Vermiform appendix (tissue), 1 donor: ENCODE measurements around a stretch of chr1.

GRCh38 chr1:35894126-35894645 lies 11.2 kb downstream of the AGO1 start:
- PRO-cap = no peak

DNA sequence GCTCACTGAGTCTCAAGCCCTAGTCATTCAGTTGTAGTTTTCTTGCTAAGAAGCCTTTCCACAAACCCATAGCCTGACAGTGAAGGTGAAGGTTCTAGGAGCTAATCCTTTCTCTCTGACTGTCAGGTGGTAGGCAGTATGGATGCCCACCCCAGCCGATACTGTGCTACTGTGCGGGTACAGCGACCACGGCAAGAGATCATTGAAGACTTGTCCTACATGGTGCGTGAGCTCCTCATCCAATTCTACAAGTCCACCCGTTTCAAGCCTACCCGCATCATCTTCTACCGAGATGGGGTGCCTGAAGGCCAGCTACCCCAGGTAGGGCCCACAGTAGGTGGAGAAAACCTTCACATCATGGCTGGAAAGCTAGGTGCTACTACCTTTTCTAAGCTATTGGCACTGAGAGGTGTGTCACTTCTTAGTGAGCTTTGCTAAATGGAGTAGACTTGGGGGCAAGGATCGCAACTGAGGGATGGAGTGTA lies 15.6 kb upstream of the AGO3 start:
- PRO-cap = no peak

DNA sequence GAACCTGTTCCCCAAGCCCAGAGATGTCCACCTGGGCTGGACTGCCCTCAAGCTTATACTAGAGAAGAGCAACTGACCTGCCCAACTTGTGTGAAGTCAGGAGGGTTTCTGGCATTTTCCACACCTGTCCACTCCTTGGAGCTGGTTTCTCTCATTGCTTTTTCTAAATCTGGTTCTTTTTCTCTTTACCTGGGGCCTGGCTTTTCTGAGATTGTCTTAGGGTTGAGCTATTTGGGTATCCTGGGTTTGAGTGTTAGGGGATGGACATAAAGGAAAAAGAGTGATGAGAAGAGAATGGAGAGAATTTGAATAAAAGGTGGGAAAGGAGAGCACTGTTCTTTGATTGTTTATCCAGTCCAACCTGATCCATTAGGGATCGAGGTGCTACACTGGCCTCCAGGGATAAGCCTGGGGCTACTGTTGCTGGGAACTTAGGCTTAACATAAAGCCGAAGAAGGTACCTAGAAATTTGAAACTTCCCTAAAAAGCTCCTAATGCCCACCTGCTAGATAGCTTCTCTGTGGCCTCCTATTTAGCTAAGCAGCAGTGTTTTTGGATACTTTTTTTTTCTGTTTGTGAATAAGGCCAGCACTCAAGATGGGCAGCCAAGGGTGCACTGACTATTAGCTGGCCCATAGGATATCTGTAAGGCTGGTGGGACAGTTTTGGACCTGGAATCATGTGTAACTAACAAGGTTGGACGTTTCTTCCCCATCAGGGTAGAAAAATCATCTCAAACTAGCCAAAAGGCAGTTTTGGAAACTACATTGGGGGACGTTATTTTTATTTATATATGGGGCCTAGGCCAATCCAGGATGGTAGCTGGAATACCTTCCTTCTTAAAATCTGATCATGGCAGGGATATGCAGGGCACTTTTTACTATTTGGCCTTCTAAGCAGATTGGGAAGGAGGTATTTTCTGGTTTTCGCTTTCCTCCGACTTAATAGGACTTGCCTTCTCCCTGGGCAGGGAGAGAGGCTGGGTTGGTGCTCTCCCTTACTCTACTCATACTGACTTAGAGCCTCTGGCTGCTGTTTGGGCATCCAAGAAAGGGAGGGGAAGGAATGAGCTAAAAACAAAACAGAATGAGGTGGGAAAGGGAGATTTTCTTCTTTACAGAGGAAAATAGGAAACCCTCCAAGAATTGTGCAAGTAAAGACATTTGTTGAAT lies 7.8 kb upstream of the AGO3 start:
- PRO-cap = no peak

GRCh38 chr1:35982266-35983227 lies 51.6 kb downstream of the AGO3 start:
- PRO-cap = no peak

DNA sequence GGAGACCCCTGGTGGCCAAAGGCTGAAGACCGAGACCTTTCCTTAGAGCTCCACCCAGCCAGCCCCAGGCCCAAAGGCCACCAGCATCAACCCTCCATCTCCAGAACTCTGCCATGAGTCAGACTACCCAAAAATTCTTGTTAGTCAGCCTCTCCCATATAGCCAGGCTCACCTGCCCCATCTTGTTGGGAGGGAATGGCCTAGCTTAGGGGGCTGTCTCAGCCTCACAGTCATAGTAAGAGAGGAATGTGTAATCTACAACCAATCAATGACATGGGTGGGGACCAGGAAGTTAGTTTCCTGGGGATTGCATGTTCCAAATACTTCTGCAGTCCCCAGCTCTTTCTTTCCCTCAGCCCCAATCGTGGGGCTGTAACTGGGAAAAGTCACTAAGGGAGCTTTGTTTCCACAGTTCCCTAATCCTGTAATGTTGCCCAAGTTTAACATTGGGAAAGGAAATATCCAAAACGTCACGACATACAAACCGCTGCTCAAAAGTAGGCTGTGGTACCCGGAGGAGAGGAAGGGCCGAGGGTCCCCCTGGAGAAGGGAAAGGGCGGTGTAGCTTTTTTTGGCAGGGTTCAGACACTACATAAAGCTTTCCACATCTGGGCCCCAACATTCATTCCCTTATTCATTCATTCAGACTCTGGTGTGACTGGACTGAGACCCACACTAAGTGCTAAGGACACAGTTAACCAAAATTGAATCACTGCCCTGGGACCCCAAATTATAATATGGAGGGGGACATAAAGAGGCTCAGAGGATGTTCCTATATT lies 10.1 kb upstream of the COL8A2 start:
- PRO-cap = no peak

DNA sequence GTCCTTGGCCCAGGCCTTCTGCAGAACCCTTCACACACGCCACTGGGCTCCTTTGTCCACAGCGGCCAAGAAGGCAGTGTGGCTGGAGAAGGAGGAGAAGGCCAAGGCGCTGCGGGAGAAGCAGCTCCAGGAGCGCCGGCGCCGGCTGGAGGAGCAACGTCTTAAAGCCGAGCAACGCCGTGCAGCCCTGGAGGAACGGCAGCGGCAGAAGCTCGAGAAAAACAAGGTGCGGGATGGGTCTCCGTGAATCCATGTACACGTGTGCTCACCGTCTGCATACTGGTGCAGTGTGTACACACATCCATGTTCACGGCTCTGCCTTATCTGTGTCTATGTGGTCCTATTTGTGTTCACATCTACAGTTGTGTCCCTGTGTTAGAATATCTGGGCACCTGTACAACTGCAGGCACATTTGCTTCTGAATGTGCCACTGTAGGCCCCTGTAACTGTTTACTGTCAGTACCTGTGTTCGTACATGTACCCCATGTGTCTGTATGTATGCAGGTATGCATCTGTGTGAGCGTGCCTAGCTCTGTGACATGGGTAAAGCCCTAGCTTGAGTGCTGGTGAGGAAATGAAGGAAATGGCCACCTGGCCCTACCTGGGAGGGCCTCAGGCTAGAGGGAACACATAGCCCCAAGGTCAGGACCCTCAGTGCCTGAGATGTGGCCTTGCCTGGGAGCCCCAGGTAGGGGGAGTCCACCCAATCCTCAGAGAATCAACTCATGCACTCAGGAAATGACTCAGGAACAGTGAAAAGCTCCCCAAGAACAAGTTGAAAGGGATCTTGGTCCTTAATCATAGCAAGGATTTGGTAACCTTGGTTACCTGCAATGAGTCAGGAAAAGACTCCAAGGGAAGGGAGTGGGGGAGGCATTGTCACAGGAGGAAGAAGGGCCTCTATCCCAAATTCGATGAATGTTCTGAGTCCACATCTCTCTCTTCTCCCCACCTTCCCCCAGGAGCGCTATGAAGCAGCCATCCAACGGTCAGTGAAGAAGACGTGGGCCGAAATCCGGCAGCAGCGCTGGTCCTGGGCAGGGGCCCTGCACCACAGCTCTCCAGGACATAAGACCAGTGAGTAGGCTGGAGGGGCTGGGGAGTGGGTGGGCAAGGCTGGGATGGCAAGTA lies 16.8 kb downstream of the MAP7D1 start:
- PRO-cap = no peak

- PRO-cap = bidirectional peak, plus-strand start at chr1:36179135, minus-strand start at chr1:36179008
These were observed 22.8 kb downstream of the MAP7D1 start for GRCh38 chr1:36178361-36179479.

DNA sequence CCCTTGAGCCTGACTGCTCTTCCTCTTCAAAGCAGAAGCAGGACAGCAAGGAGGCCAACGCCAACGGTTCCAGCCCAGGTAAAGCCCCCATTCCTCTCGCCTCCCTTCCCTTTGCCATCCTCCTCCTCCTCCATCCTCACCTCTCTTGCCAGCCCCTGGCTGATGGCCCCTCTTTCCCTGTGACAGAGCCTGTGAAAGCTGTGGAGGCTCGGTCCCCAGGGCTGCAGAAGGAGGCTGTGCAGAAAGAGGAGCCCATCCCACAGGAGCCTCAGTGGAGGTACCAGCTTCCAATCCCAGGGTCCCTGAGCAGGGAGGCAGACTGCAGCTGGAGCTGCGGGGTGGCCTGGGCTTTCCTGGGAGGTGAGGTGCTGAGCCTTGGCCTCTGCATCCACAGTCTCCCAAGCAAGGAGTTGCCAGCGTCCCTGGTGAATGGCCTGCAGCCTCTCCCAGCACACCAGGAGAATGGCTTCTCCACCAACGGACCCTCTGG lies 23.6 kb downstream of the MAP7D1 start:
- PRO-cap = no peak

DNA sequence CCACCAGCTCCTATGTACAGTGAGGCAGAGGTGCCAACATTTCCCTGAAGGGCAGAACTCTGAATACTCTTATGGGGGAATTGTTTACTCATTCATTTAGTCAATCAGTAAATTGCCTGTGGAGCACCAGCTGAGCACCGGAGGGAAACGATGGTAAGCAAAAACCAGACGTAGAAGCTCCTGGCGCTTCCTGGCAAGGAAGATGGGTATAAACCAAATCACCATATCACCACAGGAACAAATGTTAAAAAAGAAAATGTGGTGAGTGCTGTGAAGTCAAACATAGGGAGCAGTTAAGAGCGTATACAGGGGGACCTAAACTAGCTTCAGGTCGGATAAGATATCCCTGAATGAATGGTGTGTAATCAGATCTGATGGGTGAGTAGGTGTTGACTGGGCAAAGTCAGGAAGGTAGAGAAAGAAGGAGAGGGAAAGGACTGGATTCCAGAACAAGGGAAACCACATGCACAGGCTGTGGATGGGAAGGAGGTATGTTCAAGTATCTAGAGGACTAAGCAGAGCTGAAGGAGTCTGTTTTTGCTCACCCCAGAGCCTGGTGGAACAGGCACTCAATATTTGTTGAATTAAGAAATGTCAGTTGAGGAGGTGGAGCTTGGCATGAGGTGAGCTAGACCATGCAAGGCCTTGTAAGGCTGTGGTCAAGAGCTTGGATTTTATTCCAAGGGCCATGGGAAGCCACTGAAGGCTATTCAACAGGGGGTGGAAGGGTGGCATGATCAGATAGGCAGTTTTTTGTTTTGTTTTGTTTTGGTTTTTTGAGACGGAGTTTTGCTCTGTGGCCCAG lies 27.3 kb downstream of the MAP7D1 start:
- PRO-cap = no peak

DNA sequence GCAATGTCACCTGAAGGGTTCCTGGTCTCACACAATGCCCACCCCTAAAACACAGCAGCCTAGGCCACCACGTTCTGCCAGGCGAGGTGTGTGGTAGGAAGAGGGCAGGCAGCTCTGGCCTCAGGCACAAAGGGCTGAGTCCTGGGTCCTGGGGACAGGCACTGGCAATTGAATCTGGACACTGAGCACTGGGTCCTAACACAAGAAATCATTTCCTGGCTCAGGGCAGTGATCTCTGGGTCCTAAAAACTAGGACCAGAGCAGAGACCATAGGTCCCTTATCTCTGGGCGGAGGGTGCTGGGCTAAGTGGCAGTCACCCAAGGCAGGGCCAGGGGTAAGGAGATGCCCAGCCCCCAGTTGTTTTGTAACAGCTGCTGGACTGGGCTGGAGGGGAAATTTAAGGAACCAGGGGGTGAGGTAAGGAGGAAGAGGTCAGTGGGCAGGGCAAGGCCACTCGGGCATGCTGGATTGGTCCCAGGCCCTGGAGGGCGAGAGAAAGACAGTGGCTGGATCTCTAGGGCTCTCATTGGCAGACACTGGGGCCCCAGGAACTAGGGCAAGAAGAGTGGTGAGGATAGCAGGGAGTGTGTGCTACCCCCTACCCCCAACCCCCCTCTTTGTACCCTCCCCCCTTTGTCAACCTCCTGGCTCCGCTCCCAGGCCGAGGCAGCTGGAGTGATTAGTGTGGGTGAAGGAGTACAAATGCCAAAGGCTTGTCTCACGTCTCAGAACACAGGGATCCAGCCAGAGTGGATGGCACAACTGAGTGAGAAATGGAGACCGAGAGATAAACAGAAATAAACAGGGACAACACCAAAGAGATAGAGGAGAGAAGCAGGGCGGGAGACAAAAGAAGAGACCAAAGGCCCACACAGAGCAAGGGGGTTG lies 20.7 kb upstream of the THRAP3 start:
- PRO-cap = no peak

DNA sequence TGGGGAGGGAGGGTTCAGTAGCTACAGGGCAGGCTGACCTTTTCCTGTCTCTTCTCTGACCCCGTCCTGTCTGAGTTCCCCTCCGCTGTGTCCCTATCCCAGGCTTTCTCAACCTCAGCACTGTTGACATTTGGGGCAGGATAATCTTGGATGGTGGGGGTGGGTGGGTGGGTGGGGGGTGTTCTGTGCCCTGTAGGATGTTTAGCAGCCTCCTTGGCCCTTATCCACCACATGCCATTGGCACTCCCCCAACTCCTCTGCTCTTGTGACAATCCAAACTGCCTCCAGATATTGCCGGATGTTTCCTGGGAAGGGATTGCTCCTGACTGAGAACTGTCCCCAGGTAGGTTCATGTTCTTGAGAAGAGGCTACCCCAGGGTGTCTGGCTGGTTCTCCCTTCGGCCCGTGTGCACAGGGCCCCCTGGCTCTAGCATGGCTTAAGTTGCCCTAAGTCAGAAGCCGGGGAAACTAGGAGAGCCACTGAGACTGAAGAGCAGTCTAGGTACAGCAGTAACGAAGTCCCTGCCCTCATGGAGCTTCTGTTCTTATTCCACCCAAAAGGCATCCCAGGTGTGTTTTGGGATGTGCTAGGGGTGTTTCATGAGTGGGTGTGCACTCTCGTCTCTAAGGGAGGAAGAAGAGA lies 19.9 kb upstream of the THRAP3 start:
- PRO-cap = no peak

DNA sequence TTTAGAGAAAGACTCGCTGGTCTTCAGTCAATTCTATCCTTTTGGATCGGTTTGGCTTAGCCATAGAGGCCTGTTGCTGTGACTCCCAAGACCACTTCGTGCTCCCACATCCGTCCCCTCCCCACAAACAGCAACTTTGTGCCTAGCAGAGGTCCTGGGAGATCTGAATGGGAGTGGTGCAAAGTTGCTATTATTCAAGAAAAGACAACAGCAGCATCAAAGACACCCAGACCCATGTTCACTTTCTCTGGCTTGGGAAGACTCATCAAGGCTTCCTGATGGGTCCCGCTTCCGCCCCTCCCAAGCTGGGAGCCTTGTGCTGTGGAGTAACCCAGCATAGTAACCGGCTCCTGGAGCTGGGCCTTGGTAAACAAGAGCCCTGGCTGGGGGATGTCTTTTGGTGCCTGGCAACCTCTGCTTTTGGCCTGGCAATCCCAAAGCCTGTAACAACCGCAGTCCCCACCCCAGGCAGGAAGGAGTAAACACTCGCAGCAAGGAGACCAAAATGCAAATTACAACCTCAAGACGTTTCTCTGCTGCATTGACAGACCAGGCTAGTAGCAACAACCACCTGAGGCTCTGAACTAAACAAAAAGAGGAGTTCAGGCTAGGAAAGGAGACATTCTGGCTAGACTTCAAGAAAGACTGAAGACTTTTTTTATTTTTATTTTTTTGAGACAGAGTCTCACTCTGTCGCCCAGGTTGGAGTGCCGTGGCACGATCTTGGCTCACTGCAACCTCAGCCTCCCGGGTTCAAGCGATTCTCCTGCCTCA lies 16.9 kb upstream of the THRAP3 start:
- PRO-cap = no peak

- PRO-cap = bidirectional peak, plus-strand start at chr1:36223554, minus-strand start at chr1:36223443; bidirectional peak, plus-strand start at chr1:36223866, minus-strand start at chr1:36223770; unidirectional peak, minus-strand start at chr1:36223936; bidirectional peak, plus-strand start at chr1:36224434, minus-strand start at chr1:36224104
These were observed 653 bp upstream of the THRAP3 start for GRCh38 chr1:36223319-36224260.

- PRO-cap = no peak
These were observed 24.2 kb downstream of the THRAP3 start for GRCh38 chr1:36248334-36248967.

DNA sequence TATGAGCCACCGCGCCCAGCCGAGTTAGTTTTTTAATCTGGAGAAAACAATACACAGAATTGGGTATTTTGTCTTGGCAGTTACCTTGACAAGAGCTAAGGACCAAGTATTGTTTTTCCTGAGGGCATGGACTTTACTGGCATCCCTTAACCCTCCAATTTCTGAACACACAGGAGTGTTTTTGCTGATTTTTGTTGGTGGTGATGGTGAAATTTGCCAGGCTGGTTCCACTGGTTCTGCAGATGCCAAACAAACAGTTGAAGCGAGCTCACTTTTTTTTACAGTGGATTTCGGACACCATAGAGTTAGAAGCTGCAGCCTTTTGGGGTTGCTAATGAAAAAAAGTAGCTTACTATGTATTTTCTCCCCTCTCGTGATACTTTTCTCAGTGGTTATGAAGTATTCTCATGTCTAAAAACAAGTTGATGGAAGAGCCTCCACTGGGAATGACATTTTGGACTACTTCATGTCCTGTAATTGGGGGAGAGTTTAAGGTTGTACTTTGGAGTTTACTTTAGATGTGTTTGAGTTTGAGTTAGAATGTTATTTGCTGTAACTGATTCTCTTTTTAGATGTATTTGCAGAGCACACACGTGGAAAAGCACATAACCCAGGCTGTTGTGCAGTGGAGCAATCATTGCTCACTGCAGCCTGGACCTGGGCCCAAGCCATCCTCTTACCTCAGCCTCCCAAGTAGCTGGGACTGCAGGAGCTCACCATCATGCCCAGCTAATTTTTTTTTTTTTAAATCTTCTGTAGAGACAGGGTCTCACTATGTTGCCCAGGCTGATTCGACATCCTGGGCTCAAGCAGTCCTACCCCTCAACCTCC lies 36.9 kb upstream of the SH3D21 start:
- PRO-cap = no peak

DNA sequence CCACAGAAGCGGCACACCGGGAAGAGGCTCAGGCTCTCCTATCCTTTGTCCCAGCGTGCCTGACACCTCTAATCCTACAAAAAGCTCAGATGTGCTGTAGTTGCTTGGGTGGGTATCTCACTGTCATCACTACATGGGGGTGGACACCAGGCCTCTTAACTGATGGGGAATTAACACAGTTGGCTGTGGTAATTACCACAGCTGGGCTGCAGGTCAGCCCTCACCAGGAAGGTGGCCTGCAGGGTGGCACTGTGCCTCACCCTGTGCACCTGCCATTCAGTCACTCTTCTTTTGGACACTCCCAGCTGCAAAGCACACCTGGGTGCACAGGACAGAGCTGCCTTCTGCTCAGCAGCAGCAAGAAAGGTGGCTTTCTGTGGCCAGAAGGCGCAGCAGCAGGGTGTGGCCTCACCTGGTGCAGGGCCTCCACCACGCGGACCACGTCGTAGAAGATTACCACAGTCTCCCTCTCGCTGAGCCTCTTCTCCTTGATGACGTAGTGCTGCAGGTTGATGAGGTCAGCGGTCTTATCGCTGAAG lies 30.9 kb downstream of the STK40 start:
- PRO-cap = no peak

GRCh38 chr1:36367107-36367405 lies 18.7 kb downstream of the STK40 start:
- PRO-cap = bidirectional peak, plus-strand start at chr1:36367261, minus-strand start at chr1:36367204

DNA sequence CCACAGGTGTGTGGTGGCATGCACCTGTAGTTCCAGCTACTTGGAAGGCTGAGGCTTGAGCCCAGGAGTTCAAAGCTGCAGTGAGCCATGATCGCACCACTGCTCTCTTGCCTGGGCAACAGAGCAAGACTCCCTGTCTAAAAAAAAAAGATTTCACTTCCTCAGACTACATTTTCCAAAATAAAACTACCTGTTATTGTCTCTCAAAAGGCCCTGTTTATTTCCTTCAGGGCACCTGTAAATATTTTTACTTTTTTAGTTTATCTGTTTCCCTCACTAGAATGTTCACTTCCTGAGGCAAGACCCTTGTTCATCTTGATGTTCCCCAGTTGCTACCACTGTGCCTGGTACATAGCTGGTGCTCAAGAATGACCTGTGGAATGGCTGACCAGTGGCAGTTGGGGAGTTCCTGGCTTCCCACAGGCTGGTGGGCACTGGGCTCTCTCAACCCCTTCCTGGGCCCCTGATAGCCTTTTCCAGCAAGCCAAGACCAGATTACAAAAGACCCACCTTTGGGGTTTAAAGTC lies 4.9 kb upstream of the STK40 start:
- PRO-cap = no peak

- PRO-cap = no peak
These were observed 3.2 kb upstream of the LSM10 start for GRCh38 chr1:36400763-36401426.

- PRO-cap = no peak
These were observed 210.1 kb downstream of the GRIK3 start for GRCh38 chr1:36824298-36824553.